HepG2 (cell line): ENCODE data around the gene GMDS.

- RRBS, 2 experiments: no CpG with 5 or more reads among the region's 2 CpGs
CAGE:
- cytosol, long polyA minus RNA: no peak
- cytosol, long polyA plus RNA: no peak
- long polyA plus RNA: no peak
- nucleus, long polyA minus RNA: no peak
- nucleus, long polyA plus RNA: no peak
Observed at GRCh38 chr6:235855-236247, 56.4 kb upstream of the DUSP22 start.

- RRBS, 2 experiments: 43 to 58% methylated on average over 3 of the region's 7 CpGs
CAGE:
- cytosol, long polyA minus RNA: no peak
- cytosol, long polyA plus RNA: no peak
- long polyA plus RNA: no peak
- nucleus, long polyA minus RNA: no peak
- nucleus, long polyA plus RNA: no peak
Observed at GRCh38 chr6:358384-358905, 33.1 kb upstream of the IRF4 start.

DNA sequence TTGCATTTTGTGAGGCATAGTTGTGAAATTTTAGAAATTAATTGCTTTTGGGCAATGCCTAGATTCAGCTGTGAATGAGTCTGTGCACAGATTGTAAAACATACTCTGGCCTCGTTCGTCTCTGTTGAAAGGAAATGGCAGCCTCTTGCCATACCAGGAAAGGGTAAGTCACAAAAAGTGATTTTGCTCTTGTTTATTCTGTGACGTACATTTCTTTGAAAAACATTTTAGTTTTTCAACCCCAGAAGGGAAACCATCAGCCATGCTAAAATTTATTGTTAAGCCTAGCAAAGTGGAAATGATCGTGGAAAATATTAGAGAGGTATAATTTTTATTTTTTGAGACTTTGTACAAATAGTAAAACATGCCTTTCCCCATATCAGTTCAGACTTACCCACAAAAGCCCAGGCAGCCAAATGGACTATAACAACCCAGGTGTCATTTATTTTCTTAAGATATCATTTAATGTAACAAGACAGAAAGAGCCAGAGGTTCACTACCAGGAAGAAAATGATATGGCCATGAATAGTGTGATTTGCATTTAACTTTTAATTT lies 15.4 kb upstream of the EXOC2 start:
- RRBS, 2 experiments: no CpG with 5 or more reads among the region's 4 CpGs
CAGE:
- cytosol, long polyA minus RNA: no peak
- cytosol, long polyA plus RNA: no peak
- long polyA plus RNA: no peak
- nucleus, long polyA minus RNA: no peak
- nucleus, long polyA plus RNA: no peak

GRCh38 chr6:710461-711732 lies 18.0 kb upstream of the EXOC2 start:
- RRBS, 2 experiments: under 1 to 2% methylated on average over 11 to 13 of the region's 60 CpGs
CAGE:
- cytosol, long polyA minus RNA: no peak
- cytosol, long polyA plus RNA: no peak
- long polyA plus RNA: no peak
- nucleus, long polyA minus RNA: no peak
- nucleus, long polyA plus RNA: no peak

DNA sequence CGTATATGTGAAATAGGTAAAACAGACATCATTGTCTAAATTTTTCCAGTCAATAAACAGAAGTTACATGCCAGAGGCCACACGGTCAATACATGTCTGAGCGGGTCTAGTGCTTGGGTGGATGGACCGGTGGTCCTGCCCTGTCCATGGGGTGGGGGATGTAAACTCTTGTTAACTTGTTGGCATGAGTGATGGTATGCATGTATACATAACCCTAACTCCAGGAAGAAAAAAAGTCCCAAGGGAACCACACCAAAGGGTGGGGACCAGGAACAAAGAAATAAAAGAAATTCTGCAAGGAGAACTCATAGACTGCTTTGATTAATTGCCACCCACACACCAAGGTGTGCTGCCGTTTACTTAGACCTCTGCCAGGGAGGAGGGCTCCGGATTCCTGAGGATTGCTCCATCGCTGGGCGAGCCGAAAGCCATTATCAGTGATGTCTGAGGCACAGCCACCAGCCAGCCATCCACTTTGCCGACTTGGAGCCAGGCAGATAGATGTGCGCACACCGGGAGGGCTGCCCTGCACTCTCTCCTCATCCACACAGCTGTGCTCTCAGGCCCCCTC lies 272.8 kb upstream of the FOXQ1 start:
- RRBS, 2 experiments: 93% methylated on average over 3 of the region's 12 CpGs; no CpG with 5 or more reads in 1 of the 2 experiments
CAGE:
- cytosol, long polyA minus RNA: no peak
- cytosol, long polyA plus RNA: no peak
- long polyA plus RNA: no peak
- nucleus, long polyA minus RNA: no peak
- nucleus, long polyA plus RNA: no peak

- RRBS, 2 experiments: 7 to 10% methylated on average over 12 to 19 of the region's 75 CpGs
CAGE:
- cytosol, long polyA minus RNA: no peak
- cytosol, long polyA plus RNA: no peak
- long polyA plus RNA: no peak
- nucleus, long polyA minus RNA: no peak
- nucleus, long polyA plus RNA: no peak
Observed at GRCh38 chr6:1389888-1390360, 548 bp downstream of the FOXF2 start.

DNA sequence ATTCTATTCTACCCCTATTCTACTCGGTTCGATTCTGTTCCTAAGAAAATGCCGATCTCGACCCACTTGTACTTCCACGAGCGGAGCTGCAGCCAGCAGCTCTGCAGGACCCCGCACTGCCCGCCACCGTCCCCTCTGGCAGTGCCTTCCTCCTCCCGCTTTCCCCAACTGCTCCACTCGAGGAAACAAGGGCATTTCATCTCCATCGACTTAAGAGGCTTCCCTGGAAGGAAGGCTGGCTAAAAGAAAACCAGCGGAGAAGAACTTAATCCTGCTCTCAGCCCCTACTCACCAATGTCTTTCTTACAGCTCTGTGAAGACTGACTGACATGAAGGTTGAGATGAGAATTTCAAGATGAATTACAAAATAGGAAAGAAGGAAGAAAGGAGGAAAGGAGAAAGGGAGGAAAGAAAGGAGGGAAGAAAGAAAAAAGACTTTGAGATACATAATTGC lies 15.6 kb downstream of the FOXC1 start:
- RRBS, 2 experiments: no CpG with 5 or more reads among the region's 13 CpGs
CAGE:
- cytosol, long polyA minus RNA: no peak
- cytosol, long polyA plus RNA: no peak
- long polyA plus RNA: no peak
- nucleus, long polyA minus RNA: no peak
- nucleus, long polyA plus RNA: no peak

- RRBS, 2 experiments: no CpG with 5 or more reads among the region's 9 CpGs
CAGE:
- cytosol, long polyA minus RNA: no peak
- cytosol, long polyA plus RNA: no peak
- long polyA plus RNA: no peak
- nucleus, long polyA minus RNA: no peak
- nucleus, long polyA plus RNA: no peak
Observed at GRCh38 chr6:1679406-1679900, 69.7 kb downstream of the FOXC1 start.

DNA sequence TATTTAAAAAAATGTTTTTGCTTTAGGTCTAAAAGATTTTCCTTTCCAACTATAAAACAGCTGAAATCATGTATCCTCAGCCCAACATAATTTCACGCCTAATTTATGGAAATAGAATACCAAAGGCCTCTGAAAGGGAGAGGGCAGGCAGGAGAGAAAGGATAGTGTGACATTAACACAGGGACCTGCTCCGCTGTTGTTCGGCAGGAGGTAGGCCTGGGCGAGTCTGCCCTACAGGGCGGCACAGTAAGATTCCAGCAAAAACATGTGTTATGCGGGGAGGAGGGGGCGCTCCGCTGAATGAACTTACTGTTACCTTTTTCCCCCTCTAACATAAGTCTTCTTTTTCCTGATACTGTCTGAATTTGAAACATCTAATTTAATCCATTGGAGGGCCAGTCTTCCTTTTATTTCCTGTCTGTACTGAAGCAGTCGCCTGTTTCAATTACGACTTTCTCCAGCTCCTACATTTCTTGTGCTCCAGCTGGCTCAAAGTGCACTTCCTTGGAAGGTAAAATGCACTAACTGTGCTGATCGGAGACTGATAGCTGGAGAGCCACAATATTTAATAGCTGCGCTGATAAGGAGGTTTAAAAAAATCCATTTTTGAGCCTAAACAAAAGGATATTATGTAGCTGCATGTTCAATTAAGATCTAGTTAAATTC lies 192.8 kb downstream of the FOXC1 start:
- RRBS, 2 experiments: no CpG with 5 or more reads among the region's 12 CpGs
CAGE:
- cytosol, long polyA minus RNA: no peak
- cytosol, long polyA plus RNA: no peak
- long polyA plus RNA: no peak
- nucleus, long polyA minus RNA: no peak
- nucleus, long polyA plus RNA: no peak

- RRBS, 2 experiments: no CpG with 5 or more reads among the region's 1 CpG
CAGE:
- cytosol, long polyA minus RNA: no peak
- cytosol, long polyA plus RNA: no peak
- long polyA plus RNA: no peak
- nucleus, long polyA minus RNA: no peak
- nucleus, long polyA plus RNA: no peak
Observed at GRCh38 chr6:2034960-2035644, 210.3 kb downstream of the GMDS start.

DNA sequence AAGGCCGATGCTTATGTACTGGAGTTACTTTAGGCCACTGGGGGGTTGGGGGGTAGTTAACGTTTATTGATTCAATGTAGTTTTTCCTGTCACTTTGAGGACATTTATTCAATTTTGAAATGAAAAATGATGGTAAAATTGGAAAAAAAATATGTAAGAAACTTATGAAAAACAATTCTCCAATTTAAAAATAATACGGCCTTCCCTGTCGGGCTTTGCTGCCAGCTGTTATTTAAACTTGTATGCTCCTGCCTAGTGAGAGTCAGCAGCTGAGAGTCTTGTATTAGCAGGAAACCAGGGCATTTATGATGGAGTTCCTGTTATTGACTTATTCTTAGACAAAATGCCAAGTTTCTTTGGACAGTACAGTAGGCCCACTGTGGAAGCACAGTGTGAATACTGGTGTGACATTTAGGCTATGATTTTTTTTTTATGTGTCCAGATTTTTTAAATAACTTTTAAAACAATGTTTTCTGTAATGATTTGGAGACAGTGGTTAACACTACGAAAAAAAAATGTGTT lies 42.2 kb downstream of the GMDS start:
- RRBS, 2 experiments: no CpG with 5 or more reads among the region's 5 CpGs
CAGE:
- cytosol, long polyA minus RNA: no peak
- cytosol, long polyA plus RNA: no peak
- long polyA plus RNA: no peak
- nucleus, long polyA minus RNA: no peak
- nucleus, long polyA plus RNA: no peak

GRCh38 chr6:2211101-2211637 lies 34.2 kb downstream of the GMDS start:
- RRBS, 2 experiments: no CpG with 5 or more reads among the region's 5 CpGs
CAGE:
- cytosol, long polyA minus RNA: no peak
- cytosol, long polyA plus RNA: no peak
- long polyA plus RNA: no peak
- nucleus, long polyA minus RNA: no peak
- nucleus, long polyA plus RNA: no peak

GRCh38 chr6:2244761-2245948 lies at the start of gene GMDS:
TSS of gene GMDS (minus strand) at chr6:2245605.
- RRBS, 2 experiments: 1 to 2% methylated on average over 63 to 65 of the region's 123 CpGs
CAGE:
- cytosol, long polyA minus RNA: start-site peak on the minus strand at chr6:2245563-2245609, 181 reads; start-site peak on the plus strand at chr6:2245782-2245813, 19 reads
- cytosol, long polyA plus RNA: start-site peak on the minus strand at chr6:2245549-2245655, 272 and 995 reads in 2 replicates
- long polyA plus RNA: start-site peak on the minus strand at chr6:2245510-2245625, 1,596 and 1,744 reads in 2 replicates; start-site peak on the plus strand at chr6:2245775-2245817, 36 and 78 reads in 2 replicates
- nucleus, long polyA minus RNA: no peak
- nucleus, long polyA plus RNA: start-site peak on the minus strand at chr6:2245510-2245601, 252 and 668 reads in 2 replicates; start-site peak on the minus strand at chr6:2245652-2245677, 39 and 78 reads in 2 replicates; start-site peak on the plus strand at chr6:2245761-2245815, 299 and 495 reads in 2 replicates

GRCh38 chr6:2340910-2341581 lies 95.6 kb upstream of the GMDS start:
- RRBS, 2 experiments: no CpG with 5 or more reads among the region's 7 CpGs
CAGE:
- cytosol, long polyA minus RNA: no peak
- cytosol, long polyA plus RNA: no peak
- long polyA plus RNA: no peak
- nucleus, long polyA minus RNA: no peak
- nucleus, long polyA plus RNA: no peak

DNA sequence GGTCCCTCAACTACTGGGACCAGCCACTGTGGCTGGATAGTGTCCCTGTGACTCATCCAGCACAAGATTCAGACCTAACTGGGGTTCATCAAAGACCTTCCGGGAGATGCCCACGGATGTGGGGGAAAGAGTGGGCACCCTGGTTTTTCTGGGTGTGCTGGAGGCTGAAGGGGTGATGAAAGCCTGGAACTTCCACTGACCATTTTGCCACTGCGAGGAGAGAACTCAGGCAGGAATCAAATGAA lies 143.9 kb upstream of the GMDS start:
- RRBS, 2 experiments: no CpG with 5 or more reads among the region's 3 CpGs
CAGE:
- cytosol, long polyA minus RNA: no peak
- cytosol, long polyA plus RNA: no peak
- long polyA plus RNA: no peak
- nucleus, long polyA minus RNA: no peak
- nucleus, long polyA plus RNA: no peak

- RRBS, 2 experiments: no CpG with 5 or more reads among the region's 7 CpGs
CAGE:
- cytosol, long polyA minus RNA: no peak
- cytosol, long polyA plus RNA: no peak
- long polyA plus RNA: no peak
- nucleus, long polyA minus RNA: no peak
- nucleus, long polyA plus RNA: no peak
Observed at GRCh38 chr6:2480564-2481011, 235.2 kb upstream of the GMDS start.

- RRBS, 2 experiments: no CpG with 5 or more reads among the region's 2 CpGs
CAGE:
- cytosol, long polyA minus RNA: no peak
- cytosol, long polyA plus RNA: no peak
- long polyA plus RNA: no peak
- nucleus, long polyA minus RNA: no peak
- nucleus, long polyA plus RNA: no peak
Observed at GRCh38 chr6:2534271-2534617, 216.5 kb downstream of the MYLK4 start.

DNA sequence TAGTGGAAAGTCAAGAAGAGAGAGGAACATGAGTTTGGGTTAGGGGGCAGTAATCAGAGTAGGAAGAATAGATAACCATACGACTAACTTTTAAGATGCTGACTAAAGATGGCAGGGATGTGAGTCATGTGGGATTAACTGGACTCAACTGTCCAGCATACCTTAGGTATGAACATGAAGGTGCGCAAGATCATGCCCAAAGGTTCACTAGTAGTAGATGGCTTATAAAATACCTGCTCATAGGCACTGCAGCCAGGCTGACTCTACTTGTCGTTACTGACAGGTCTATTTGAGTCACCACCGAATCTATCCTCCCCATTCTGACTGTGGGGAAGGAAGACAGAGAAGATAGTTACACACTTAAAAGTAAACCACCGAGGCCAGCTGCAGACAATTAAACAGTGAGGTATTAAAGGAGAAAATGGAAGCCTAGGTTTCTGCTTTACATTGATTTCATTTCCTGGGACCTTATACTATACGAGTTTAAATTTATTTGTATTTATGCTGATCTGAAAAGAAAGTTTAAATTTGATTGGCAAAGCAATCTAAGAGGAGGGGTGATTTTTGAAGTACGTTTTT lies 4.2 kb upstream of the WRNIP1 start:
- RRBS, 2 experiments: no CpG with 5 or more reads among the region's 7 CpGs
CAGE:
- cytosol, long polyA minus RNA: no peak
- cytosol, long polyA plus RNA: no peak
- long polyA plus RNA: no peak
- nucleus, long polyA minus RNA: no peak
- nucleus, long polyA plus RNA: no peak

GRCh38 chr6:2766353-2766642 lies 1.1 kb downstream of the WRNIP1 start:
- RRBS, 2 experiments: under 1 to 2% methylated on average over 8 of the region's 17 CpGs
CAGE:
- cytosol, long polyA minus RNA: no peak
- cytosol, long polyA plus RNA: no peak
- long polyA plus RNA: no peak
- nucleus, long polyA minus RNA: no peak
- nucleus, long polyA plus RNA: no peak

DNA sequence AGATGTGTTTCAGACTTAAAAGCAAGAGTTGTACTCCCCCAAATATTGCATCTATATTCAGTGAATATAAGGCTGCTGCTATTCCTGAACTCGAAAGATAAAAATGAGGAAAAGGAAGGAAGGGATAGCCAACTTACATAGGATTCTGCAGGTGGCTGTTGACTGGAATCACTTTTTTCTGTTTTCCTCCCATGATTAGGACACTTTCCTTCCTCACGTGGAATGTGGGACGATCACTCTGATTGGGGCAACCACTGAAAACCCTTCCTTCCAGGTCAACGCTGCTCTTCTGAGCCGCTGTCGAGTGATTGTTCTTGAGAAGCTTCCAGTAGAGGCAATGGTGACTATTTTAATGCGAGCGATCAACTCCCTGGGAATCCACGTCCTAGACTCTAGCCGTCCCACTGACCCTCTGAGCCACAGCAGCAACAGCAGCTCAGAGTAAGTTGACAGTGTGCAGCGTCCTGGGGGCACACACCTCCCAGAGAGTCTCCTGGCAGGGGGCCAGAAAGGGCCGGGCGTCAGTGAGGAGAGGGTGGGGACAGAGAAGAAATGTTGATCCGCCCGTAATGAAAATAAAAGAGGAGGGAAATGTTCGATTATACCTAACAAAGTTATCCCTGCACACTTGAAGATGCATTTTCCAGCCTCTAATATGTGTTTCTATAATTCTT lies 4.9 kb downstream of the WRNIP1 start:
- RRBS, 2 experiments: no CpG with 5 or more reads among the region's 16 CpGs
CAGE:
- cytosol, long polyA minus RNA: no peak
- cytosol, long polyA plus RNA: no peak
- long polyA plus RNA: no peak
- nucleus, long polyA minus RNA: no peak
- nucleus, long polyA plus RNA: no peak